B cell (primary cell): ENCODE results near the genes CCDC32 and RMDN3.

DNA sequence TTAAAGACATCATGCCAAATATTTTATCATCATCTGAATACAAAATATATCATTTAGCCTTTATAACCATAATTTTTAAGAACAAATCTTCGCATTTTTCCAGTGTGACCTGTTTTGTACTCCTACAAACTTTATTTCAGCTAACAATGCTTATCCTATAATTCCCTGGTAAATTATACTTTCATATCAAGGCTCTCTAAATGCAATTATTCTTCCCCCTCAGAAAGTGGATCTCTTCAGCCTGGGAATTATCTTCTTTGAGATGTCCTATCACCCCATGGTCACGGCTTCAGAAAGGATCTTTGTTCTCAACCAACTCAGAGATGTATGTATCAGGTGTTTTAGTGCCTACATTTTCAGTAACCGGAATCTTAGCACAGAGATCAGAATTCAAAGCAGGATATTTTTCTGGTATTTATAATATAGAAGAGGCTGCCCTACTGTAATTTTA, 42.2 kb downstream of the SRP14 start:
- PRO-cap: no peak
- CAGE, long polyA plus RNA: no peak

- PRO-cap: no peak
- CAGE, long polyA plus RNA: no peak
These were observed 13.5 kb upstream of the SRP14 start for GRCh38 chr15:40052395-40053026.

GRCh38 chr15:40054784-40055167, 15.8 kb upstream of the SRP14 start:
- PRO-cap: no peak
- CAGE, long polyA plus RNA: no peak

DNA sequence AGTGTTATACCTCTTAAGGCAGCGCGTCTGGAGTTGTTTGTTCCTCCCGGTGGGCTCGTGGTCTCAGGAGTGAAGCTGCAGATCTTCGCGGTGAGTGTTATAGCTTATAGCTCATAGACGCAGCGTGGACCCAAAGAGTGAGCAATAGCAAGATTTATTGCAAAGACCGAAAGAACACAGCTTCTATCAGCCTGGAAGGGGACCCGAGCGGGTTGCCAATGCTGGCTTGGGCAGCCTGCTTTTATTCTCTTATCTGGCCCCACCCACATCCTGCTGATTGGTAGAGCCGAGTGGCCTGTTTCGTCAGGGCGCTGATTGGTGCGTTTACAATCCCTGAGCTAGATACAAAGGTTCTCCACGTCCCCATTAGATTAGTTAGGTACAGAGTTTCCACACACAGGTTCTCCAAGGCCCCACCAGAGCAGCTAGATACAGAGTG, 34.5 kb downstream of the BMF start:
- PRO-cap: no peak
- CAGE, long polyA plus RNA: no peak

GRCh38 chr15:40097661-40098482, 10.8 kb downstream of the BMF start:
- PRO-cap: unidirectional peak, plus-strand start at chr15:40098193
- CAGE, long polyA plus RNA: no peak

DNA sequence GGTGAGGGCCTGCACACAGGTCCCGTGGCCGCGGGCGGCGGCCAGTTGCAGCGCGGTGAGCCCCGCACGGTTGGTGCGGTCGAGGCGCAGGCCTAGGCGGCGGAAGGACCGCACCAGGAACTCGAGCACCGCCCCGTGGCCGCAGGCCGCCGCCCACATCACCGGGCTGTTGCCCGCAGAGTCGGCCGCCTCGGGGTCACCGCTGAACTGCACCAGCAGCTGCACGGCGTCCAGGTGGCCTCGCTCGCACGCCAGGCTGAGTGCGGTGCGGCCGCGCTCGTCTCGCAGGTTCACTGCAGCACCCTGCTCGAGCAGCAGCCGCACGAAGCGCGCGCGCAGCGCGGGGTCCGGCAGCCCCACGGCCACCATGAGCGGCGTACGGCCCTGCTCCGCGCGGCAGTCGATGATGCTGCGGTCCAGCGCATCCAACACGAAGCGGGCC, 778 bp downstream of the ANKRD63 start:
- PRO-cap: no peak
- CAGE, long polyA plus RNA: no peak

- PRO-cap: no peak
- CAGE, long polyA plus RNA: no peak
These were observed 11.1 kb downstream of the PLCB2 start for GRCh38 chr15:40296526-40297193.

DNA sequence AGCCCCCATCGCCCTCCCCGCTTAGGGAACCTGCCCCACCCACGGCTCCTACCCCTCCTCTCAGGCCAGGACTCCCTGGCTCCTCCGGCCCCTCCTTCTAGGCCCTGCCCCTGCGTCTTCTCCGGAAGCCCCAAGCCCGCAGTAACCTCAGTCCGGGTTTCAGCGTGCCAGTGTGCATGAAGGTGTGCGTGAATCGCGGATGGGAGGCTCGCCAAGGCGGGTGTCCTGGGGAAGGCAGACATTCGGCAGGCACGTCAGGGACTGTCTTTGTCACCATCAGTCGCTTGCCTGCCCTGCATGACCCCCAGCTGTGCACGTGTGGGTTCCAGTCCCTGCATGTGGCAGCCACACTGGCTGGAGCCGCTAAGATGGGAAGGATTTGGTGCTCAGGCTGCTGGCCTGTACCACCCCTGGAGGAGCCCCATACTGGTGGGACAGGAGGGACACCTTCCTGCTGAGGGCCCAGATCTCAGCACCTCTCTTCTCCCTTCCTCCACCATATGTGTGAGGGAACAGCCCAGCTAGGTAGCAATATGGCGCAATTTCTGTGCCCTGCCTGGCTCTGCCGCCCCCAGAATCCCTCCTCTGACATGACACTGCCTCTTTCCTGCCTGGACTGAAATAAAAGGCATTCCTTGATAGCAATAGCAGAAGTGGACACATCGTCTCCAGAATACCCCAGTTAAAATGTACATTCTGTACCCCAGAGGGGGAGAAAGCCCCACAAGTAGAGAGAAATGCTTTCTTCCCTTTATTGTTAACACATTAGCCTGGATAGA, 818 bp downstream of the DISP2 start:
- PRO-cap: no peak
- CAGE, long polyA plus RNA: no peak

DNA sequence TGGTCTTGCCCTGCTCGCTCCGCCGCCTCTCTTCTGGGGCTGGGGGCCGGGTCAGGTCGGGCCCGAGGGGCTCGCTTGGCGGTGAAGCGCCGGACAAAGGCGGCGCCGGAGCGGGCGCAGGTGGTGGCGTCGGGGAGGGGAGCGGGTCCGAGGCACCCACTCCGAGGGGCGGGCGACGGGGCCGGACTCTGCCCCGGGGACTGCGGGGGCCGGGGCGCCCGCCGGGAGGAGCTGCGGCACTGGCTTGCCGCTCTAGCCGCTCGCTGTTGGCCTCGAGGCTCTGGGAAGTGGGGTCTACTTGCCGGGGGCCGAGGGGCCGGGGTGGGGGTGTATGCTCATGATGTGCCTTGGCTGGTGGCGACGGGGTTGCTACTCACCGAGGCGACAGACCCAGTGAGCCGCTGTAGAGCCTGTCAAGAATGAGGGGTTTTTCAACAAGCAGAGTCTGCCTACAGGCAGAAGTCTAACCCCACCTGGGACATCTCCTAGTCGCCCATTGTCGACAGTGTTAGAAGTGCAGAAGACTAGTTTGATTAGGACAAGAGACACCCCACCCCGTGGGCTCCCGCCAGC, 1.4 kb downstream of the BAHD1 start:
- PRO-cap: no peak
- CAGE, long polyA plus RNA: no peak

GRCh38 chr15:40464409-40464962, 6.3 kb upstream of the CHST14 start:
- PRO-cap: no peak
- CAGE, long polyA plus RNA: no peak

DNA sequence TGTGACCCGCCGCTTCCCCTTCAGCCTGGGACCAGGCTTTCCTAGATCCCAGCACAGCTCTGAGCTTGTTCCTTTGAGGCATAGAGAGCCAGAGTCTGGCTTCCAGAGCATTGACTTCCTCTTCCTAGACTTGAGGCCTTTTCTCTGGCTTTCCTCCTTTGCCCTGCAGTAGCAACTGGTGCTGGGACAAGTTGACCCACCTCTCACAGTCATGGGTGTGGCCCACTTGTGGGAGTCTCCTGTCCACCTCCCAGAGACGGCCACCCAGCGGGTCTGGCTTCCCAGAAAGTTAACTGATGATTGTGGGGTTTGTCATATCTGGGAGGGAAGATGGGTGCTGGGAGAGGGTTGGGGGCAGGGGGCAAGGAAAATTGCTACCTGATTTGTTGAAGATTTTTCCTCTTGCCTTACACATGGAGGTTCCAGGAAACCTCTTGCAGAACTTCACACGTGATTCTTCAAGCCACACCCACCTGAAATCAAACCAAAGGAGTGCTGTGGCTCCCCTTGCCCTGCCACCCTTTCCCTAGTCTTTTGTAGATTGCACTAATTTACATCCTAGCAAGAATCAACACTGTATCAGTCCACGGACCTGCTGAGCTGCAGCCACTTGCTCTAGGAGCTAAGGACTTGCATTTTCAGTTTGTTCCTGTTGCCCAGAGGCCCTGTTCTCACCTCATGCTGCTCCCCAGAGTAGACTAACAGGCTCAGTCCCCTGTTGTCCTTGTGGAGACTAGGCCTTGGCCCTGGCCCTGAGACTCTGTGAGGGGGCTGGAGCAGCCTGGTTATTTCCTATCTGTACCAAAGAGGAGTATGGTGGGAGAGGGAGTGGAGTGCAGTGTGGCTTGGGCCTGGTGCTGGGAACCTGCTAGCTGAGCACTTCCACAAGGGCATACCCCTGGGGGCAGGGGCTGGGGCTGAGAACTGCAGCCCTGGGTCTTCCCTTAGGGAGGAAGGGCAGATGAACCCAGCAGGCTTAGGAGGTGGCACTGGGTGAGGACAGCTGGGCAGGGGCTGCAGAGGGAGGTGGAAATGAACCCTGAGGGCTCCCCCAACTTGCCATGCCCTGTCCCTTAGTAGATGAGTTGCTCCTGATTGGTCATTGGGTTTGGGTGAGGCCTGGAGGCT, 3.9 kb upstream of the CHST14 start:
- PRO-cap: no peak
- CAGE, long polyA plus RNA: no peak

GRCh38 chr15:40486201-40486709, 15.5 kb downstream of the CHST14 start:
- PRO-cap: bidirectional peak, plus-strand start at chr15:40486414, minus-strand start at chr15:40486284
- CAGE, long polyA plus RNA: no peak

DNA sequence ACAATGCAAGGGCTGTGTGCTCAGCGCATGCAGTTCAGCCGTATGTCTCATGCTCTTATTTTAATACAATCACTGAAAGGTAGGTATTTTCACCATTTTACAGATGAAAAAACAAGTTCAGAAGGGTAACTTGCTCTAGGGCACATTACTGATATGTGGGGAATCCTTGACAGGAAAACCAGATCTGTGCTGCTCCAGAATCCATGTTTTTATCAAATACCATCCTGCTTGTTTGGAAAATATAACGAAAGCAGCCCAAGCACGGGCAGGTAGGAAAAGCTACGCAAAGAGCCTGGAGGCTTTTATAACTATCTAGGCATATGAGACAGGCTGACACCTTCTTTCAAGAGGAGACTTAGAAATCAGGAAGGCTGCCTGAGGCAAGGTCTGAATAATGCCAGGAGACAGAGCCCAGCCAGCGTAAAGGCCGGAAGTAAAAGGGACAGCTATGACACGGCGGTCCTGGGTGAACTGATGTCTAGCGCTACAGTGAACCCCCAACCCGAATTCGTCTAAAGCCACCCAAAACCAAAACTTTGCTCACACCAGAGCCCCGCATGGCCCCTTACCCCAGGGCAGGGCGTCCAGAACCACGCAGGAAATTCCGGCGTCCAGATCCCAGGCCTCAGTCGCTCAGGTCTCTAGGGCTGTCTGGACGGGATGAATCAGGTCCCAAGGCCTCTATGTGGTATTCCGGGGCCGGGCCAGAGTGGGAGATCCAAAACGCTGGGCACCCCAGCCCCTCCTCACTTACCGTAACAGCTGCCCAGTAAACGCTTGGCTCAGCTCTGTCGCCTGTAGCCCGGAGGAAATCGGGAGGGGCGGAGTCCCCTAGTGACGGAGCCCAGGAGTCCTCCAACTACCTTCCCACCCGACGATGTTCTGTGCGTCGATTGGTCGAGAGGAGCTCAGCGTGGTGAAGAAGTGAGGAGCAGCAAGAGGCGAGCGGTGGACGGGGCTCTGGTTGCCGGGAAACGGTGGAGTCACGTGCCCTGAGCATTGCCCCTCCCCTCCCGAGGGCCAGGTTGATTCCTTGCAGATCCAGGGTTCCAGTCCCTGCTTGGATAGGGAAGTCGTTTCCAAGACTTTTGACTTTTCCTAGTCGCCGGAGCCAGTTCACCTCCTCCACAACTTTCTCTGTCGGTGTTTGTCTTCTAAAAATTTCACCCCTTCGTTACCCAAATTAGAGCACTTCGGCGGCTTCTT, at the start of gene CCDC32:
CCDC32 (minus strand) TSS at position 821 of the 1,206 bp plus-strand sequence.
- PRO-cap: bidirectional peak, plus-strand start at position 449 of the sequence, minus-strand start at position 440 of the sequence; bidirectional peak, plus-strand start at position 1,036 of the sequence, minus-strand start at position 771 of the sequence
- CAGE, long polyA plus RNA: start-site peak on the minus strand centred at position 778 of the sequence, 44 bp wide, 403 and 409 reads in 2 replicates

DNA sequence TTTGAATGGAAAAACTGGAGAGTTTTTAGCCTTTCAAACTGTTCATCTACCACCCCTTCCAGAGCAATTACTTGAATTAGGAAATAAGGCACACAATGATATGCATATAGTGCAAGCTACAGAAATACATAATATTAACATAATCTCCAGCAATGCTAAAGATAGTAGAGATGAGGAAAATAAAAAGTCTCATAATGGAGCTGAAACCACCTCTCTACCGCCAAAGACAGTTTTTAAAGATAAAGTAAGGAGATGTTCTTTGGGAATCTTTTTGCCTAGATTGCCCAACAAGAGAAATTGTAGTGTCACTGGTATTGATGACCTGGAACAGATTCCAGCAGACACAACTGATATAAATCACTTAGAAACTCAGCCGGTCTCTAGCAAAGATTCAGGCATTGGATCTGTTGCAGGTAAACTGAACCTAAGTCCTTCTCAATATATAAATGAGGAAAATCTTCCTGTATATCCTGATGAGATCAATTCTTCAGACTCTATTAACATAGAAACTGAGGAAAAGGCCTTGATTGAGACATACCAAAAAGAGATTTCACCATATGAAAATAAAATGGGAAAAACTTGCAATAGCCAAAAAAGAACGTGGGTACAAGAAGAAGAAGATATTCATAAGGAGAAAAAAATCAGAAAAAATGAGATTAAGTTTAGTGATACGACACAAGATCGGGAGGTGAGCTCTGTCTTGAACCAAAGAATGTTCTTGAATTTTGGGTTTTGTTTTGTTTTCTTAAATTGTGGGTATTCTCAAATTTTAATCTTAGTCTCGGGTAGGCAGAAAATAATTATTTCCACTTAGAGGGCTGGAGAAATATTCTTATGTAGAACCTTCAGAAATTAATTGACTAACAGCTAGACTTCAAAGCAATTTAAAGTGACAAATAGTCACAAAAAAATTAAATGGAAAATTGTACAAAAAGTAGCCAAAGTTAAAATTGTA, 31.2 kb downstream of the KNL1 start:
- PRO-cap: no peak
- CAGE, long polyA plus RNA: no peak

DNA sequence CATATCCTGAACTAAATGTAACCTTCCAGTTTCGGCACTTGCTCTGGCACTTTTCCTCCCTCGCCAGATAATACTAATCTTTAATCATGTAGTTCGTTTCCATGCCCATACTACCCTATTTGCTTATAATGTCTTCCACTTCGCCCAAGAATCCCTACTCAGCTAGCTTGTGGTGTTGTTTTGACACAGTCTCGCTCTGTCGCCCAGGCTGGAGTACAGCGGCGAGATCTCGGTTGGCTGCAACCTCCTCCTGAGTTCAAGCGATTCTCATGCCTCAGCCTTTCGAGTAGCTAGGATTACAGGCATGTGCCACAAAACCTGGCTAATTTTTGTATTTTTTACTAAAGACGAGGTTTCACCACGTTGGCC, 1.1 kb upstream of the RAD51 start:
- PRO-cap: no peak
- CAGE, long polyA plus RNA: no peak

- PRO-cap: bidirectional peak, plus-strand start at chr15:40755424, minus-strand start at chr15:40755248
- CAGE, long polyA plus RNA: no peak
These were observed at the start of gene RMDN3 for GRCh38 chr15:40755030-40755937. Gene RMDN3 (minus strand): TSS chr15:40755254.

DNA sequence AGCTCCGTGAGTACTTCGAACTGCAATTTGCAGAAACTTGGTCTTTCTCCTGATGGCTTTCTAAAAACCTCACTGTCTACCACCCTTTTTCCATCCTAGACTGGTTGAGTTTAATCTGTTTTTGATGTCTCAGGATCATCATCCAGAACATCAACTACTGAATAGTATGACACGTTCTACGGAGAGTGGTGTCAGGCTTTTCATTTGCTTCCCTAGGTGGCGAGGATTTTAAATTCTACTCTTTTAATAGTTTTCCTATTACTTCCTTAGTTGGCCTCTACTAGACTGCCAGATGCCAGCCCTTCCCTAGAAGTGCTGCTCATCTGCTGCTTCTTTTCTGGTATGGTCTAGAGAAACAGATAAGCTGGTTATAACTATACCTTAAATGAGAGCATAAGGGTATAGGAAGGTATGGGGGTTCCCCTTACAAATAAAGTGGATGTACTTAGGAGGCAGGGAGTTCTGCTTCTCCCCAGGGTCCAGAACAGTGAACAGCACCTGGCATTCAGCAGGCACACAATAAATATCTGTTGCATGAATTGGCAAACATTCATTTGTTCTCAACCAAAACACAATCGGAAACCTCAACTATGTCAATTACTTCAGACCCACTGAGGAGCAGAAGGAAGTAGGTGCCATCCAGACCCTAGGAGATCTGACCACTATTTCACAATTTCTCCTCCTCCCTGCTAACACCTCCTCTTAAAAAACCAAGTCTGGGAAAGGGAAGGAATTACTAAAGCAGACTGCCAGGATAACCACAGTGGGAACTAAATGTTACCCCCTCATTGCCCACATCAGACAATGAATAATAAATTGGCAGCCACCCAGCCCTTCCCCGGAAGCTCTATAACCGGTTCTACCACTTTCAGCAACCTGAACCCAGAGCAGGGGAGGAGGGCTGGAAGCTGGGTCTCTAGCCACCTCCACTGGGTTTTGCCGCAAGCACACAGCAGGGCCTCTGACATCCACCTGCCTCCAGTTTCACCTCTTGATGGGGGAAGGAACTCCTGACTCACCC, 17.3 kb downstream of the C15orf62 start:
- PRO-cap: no peak
- CAGE, long polyA plus RNA: no peak

- PRO-cap: no peak
- CAGE, long polyA plus RNA: no peak
These were observed 1.2 kb downstream of the SPINT1 start for GRCh38 chr15:40845148-40845394.

DNA sequence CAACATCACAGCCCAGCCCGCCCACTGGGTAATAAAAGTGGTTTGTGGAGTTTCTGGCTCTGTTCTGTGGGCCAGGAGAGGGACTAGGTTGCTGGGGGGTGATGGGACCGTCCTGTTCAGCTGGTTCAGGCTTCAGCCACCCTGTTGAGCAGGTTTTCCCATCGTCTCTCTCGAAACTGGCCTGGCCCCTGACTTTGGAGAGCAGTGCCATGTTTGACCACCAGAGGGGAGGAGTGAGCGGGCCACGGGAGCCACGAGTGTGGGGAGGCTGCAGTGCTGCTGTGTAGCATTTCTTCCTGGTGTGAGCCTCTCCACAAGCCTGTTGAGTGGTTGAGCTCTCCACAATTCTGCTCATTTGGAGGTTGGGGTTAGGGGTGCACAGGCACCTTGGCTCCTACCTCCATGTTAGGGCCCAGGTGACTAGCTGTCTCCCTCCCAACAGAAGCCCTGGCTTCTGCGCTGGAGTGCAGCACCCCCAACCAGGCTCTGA, 13.8 kb downstream of the SPINT1 start:
- PRO-cap: no peak
- CAGE, long polyA plus RNA: no peak

- PRO-cap: no peak
- CAGE, long polyA plus RNA: no peak
These were observed 363 bp upstream of the VPS18 start for GRCh38 chr15:40893893-40894280.